Parietal lobe (tissue), 2 donors: ENCODE measurements around the gene TBC1D3B.

DNA sequence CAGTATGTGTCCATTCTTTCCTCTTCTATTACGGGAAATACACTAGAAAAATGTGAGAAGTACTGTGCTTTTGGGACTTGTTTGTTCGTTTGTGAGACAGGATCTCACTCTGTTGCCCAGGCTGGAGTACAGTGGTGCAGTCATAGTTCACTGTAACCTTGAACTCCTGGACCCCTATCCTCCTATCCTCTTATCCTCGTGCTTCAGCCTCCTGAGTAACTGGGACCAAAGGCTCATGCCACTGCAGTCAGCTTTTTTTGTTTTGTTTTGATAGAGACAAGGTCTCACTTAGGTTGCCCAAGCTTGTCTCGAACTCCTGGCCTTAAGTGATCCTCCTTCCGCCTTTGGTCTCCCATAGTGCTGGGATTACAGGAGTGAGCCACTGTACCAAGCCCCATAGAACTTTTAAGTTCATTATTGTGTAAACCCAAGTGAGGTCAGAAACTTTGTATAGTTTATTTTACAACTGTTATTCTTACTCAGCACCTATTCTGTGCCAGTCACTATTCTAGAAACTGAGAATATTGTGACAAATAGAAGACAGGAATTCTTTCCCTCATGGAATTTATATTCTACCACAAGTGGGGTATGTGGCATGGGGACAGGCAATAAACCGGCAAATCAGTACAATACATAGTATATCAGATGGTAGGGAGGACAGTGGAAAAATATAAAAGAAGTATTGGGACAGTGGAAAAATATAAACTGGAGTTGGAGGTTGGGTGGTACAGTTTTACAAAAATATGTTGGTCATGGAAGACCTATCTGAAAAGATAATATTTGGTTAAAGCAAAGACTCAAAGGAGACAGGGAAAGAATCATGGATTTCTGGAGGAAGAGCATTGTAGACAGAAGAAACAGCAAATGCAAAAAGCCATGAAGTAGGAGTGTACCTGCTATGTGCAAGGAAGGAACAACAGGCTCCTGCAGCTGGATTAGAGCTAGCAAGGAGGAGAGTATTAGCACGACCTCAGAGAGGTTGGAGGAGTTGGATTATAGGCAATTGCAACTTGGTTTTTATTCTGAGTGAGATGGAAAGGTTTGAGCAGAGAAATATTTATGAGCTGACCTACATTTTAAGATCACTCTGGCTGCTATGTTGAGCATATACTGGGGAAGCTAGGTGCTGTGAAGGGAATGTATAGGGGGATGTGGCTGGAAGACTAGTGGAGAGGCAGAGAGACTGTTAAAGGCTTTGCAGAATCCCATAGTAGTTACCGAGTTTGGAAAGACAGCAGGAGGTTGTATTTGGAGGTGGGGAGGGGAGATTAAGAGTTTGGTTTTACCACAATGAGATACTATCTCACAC, 29.5 kb upstream of the RASL10B start:
- RAMPAGE, long total RNA = no peak

GRCh38 chr17:35725993-35726677, 5.3 kb upstream of the RASL10B start:
- RAMPAGE, long total RNA = no peak

DNA sequence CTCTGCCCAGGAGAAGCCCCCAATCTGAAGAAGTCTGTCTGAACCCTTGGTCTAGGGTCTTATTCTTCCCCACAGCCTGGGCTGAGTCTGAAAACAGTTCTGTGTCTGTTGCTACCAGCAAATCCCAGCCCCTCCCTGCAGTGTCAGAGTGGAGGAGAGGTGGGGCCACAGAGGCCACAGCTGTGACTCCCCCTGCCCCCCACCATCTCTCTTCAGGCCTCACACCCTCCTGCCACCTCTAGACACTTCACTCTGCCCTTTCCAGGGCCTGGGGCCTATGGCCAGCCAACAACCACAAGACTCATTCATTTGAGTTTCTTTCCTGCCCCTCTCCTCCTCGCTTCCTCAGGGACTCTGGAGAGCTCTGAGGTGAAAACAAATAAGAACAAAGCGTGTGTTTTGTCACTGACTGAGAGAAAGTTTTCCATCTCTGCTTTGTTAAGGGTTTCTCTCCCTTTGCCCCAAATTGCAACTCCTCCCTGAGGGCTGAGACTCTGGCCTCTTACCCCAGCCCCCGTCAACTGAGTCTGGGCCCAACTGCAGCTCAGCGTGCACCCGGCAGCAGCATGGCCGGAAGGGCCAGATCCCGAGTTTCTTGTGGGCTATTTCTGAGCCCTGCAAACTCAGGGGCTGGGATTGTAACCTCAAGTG, 13.1 kb downstream of the C17orf50 start:
- RAMPAGE, long total RNA = no peak

DNA sequence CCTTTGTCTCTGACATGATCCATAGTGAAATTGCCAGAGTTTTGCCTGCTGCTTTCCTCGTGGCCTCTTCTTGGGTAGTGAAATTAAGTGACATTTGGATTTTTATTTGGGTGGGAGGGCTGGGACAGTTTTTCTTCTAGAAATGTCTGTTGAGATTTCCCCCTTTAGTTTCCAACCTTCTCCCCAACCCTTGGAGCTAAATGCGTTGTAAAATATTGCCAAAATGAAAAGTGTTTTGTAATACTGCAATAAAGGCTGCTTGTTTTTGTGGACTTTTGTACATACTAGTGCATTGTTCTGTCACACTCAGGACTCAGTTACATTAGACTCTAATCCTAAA, 21.8 kb downstream of the HEATR9 start:
- RAMPAGE, long total RNA = no peak

DNA sequence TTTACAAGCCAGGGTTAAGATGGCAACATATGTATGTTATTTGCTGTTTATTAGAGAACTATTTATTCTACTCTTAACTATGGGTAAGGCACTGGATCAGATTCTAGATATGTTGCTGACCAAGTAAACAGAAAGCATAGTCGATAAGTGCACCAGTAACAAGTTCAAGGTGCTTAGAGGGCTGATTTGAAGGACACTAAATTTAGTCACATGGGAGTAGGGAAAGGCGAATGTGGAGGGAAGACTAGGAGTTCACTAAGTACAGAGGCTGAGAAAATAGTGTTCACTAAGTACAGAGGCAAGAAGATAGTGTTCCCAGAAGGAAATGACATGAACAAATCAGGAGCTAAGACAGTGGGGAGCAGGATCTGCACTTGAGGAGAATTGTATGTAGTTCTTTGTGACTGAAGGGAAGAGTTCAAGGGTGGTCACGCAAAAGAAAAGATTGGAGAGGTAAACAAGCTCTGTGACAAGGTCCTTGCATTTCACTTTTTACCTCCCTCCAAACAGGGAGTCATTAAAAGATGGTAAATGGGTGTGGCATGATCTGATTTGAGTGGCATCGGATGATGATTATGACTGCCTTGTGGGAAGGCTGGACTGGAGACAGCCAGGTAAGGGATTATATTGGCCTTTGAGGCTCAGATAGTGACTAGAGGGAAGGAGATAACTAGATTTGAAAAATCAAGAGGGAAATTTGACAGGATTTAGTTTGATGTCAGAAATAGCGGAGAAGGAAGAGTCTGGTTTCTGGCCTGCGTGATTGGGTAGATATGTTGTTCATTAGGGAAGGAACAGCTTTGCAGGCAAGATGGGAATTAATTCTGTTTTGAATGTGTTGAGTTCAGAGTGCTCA, 20.8 kb downstream of the HEATR9 start:
- RAMPAGE, long total RNA = no peak

- RAMPAGE, long total RNA = no peak
These were observed 8.1 kb downstream of the CCL16 start for GRCh38 chr17:35972901-35973951.

GRCh38 chr17:35981826-35982178, 505 bp upstream of the CCL16 start:
- RAMPAGE, long total RNA = no peak

DNA sequence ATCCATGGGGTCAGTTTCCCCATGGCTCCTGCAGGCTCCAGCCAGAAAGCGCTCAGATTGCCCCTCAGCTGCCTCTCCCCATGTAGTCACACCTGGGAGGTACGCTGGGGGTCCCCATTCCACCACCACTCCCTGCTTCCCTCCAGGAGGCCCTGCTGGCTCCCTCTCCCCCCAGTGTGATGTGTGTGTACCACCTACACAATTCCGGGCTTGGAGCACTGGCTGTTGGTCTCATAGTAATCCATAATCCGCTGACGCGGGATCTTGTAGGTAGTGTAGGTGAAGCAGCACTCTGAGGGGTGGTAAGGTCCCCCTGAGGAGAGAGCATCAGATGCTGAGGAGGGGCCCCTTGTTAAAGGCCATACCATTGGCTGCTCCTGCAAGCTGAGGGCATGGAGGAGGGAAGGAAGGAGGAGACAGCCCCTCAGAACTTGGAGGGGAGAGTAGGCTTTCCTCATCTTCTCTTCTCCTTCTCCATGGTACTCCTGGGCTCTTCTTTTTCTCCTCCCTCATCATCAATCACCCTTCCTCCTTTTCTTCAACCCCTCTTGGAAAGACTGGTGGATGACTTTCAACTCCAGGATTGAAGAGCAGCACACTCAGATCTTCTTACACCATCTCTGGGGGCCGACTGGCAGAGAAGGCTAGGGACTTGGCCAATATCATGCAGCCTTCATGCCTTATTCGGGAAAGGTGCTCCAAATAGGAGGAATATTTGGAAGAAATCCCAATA, 2.2 kb downstream of the CCL14 start:
- RAMPAGE, long total RNA = no peak

- RAMPAGE, long total RNA = no peak
These were observed 10.3 kb downstream of the CCL18 start for GRCh38 chr17:36074379-36074841.

- RAMPAGE, long total RNA = no peak
These were observed 1.9 kb downstream of the CCL3 start for GRCh38 chr17:36087889-36088683.

DNA sequence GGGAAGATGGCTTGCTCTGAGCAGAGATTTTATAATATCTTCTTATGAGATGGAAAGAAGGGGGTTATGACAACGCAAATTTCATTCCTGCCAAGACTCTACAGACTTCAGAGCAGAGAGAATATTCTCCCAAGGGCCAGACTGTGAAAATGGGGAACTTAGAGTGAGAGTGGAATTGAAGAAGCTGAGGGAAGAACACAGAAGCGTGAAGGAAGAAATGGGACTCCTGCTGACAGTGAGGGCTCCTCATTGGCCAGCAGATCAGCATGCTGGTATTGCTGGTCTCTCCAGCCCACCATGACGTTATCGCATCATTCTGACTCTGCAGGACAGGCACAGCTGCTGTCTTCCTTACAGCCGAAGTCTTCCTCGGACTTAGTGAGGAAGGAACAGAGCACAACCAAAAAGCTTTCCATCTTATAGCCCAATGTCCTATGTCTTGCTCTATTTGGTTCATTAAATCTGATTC, 24.3 kb downstream of the CCL4 start:
- RAMPAGE, long total RNA = no peak

- RAMPAGE, long total RNA = no peak
These were observed at the start of gene TBC1D3B for GRCh38 chr17:36176484-36176842. Gene TBC1D3B (minus strand): TSS chr17:36176636.

DNA sequence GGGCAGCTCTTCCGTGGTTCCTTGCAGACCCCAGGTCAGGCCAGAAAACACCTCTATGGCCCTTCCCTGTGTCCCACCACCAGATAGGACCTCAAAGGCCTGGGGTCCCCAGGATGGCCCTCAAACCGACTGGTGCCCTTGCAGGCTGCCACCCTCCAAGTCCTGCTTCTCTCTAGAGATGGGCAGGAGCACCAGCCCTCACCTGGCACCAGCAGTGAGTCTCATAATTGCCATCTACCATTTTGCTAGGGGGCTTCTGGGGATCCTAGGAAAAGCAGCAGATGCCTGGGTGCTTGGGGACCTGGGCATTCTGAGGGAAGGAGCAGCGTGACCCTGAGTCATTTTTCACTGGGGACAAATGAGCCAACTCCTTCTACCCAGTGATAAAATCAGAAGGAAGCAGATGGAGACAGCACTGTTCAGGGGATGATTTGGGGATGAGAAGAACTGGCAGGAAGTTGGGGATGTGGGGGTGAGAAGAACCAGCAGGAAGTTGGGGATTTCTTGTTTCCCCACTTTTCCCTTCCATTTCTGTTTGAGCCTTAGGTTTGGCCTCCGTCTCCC, 8.7 kb downstream of the CCL3L3 start:
- RAMPAGE, long total RNA = no peak

- RAMPAGE, long total RNA = no peak
These were observed 960 bp downstream of the GGNBP2 start for GRCh38 chr17:36545348-36546410.

- RAMPAGE, long total RNA = no peak
These were observed 961 bp upstream of the DHRS11 start for GRCh38 chr17:36590559-36591276.

DNA sequence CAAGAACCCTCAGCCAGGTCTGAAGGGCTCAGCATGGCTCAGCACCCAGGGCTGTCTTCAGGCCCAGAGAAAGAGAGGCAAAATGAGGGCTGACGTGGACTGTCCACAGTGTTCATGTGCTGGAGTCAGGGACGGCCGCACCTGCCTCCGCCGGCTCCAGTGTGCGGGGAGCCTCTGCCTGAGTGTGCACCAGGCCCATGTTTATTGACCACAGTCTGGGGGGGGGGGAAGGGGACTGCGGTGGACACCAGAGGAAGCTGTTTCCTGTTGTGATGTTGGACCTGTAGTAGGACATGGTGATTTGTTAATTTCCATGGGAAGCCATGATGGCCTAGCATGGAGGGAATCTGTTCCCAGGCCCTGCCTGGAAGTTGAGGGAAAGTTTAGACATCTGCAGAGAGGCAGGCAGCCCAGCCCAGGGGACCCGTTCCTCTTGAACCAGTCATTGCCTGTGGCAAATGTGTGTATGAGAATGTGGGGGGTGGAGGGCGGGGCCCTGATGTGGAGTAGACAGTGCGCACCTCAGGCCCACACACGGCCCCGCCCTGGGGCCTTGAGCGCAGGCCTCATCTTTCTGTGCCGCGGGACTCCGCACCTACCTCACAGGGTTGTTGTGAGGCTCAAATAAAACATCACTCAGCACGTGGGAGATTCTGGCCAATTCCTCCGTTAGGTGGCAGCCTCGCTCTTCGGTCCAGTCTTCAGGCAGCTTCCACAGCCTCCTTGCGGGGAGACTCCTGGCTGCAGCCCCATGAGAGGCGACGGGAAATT, 7.1 kb downstream of the MRM1 start:
- RAMPAGE, long total RNA = no peak

- RAMPAGE, long total RNA = no peak
These were observed 40.5 kb downstream of the MRM1 start for GRCh38 chr17:36641641-36642600.

DNA sequence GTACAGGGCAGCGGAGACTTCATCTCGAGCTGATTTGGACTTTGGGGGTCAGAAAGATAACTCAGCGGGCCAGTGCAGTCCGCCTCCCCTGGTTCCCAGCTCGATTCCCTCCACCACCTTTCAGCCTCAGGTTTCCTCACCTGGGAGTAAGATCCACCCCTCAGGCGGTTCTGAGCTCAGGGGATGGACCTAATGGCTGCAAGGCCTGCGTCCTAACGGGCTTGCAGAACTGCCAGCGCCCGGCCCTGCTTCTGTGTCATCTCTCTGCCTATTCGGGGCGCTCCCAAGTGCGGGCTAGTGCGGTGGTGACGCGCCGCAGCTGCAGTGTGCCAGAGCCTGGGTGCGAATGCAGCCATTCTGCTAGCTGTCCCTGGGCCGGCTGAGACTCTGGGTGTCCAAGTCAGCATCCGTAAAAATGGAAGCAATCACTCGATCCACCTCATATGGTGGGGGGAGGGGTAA, 129.7 kb upstream of the LHX1 start:
- RAMPAGE, long total RNA = no peak

DNA sequence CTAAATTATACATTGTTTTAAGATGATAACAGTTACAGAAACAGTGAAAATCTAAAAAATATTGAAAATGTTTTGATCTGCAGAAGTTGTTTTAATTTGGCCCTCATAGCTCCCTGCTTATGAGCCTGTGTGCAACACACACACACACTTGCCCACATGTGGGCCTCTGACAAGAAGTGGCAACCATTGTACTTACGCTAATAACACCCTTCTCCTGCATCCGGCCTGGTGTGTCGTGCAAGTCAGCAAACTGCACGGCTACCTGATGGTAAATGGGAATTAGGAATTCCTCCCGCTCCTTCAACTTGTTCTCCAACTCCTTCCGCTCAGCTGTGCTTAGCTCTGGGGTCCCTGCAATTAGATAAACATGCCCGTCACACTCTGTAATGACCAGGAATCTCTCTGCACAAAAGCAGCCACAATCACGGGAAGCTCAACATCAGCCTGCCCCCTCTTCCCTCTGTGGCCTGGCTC, 148.9 kb downstream of the AATF start:
- RAMPAGE, long total RNA = no peak

- RAMPAGE, long total RNA = no peak
These were observed 13.1 kb downstream of the SYNRG start for GRCh38 chr17:37596125-37596555.